Omental fat pad (tissue), 4 donors: ENCODE data around the genes LMBRD2, CPLANE1 and OSMR.

- PRO-cap: no peak
- RAMPAGE, long total RNA, 4 experiments: start-site peak on the plus strand in 1 of 4 experiments, at chr5:36152103-36152114 at its widest, 51 reads per replicate; start-site peak on the minus strand in 3 of 4 experiments, at chr5:36151882-36151888 at its widest, 151 to 258 reads per replicate
Observed at GRCh38 chr5:36151345-36152455, at the start of gene LMBRD2. TSS of gene LMBRD2 (minus strand) at chr5:36151887.

DNA sequence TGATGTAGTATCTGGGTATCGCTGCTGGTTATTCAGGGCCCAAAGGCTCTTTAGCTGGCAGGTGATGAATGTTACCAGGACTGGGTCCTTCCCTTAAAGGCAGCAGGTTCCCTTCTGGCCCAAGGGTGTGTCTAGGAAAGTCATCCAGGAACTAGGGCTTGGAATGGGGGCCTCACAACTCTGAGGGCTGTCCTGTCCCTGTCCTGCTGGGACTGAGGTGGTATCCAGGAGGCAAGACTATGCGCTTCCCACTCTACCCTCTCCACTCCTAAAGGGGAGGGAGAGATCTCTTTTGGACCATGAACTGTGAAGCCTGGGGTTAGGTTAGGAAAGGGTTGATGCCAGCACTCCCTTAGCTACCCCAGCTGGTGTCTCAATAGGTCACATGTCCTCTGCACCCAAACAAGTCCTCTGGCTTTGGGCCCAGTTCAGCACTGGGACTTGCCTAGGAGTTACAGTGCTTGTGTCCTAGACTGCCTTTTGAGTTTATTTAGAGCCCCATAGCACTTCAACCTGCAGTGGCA, 22.4 kb upstream of the RANBP3L start:
- PRO-cap: no peak
- RAMPAGE, long total RNA, 4 experiments: no peak in any of the 4 experiments

GRCh38 chr5:36403296-36403772, 101.6 kb upstream of the RANBP3L start:
- PRO-cap: no peak
- RAMPAGE, long total RNA, 4 experiments: no peak in any of the 4 experiments

DNA sequence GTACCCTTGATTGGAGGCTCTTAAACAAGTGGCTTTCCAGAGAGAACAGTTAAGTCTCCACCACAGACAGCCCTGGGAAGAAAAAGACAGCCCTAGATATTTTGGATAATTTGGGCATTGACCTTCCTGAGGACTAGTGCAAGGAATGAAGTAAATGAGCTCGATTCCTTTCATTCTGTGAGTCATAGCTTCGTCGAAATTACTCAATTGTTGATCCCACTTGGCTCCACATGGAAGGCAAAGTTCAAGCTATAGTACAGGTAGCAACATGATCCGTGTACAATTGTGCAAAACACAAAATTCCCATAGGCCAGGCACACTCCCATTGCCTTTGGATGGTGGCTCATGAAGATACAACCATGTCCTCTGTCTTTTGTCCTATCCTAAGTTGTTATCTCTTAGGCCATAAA, 116.5 kb upstream of the RANBP3L start:
- PRO-cap: no peak
- RAMPAGE, long total RNA, 4 experiments: no peak in any of the 4 experiments

GRCh38 chr5:36569501-36570113, 36.8 kb upstream of the SLC1A3 start:
- PRO-cap: no peak
- RAMPAGE, long total RNA, 4 experiments: no peak in any of the 4 experiments

- PRO-cap: no peak
- RAMPAGE, long total RNA, 4 experiments: no peak in any of the 4 experiments
Observed at GRCh38 chr5:36590456-36591076, 15.8 kb upstream of the SLC1A3 start.

DNA sequence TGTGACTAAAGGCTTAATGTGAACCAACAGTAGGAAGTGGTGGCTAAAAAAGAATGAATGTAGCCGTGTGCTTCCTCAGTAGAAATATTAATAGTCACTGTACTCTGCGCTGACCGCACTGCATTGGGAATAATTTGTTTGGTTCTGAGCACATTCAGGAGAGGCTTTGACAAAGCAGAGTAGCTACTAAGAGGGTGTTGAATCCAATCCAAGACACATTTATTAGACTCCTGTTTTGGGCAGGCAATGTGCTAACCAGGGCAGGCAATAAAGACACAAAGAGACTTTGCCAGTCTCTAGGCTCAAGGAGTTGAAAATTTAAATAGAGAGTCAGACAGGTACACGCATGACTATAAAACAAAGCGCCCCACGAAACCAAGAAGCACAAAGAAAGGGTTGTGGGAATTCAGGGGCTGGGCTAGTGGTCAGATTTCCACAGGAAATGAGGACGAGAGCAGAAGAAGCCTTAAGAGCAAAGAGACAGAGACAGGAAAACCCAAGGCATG, 51.4 kb downstream of the SLC1A3 start:
- PRO-cap: no peak
- RAMPAGE, long total RNA, 4 experiments: no peak in any of the 4 experiments

GRCh38 chr5:36670618-36671293, 64.3 kb downstream of the SLC1A3 start:
- PRO-cap: no peak
- RAMPAGE, long total RNA, 4 experiments: no peak in any of the 4 experiments

DNA sequence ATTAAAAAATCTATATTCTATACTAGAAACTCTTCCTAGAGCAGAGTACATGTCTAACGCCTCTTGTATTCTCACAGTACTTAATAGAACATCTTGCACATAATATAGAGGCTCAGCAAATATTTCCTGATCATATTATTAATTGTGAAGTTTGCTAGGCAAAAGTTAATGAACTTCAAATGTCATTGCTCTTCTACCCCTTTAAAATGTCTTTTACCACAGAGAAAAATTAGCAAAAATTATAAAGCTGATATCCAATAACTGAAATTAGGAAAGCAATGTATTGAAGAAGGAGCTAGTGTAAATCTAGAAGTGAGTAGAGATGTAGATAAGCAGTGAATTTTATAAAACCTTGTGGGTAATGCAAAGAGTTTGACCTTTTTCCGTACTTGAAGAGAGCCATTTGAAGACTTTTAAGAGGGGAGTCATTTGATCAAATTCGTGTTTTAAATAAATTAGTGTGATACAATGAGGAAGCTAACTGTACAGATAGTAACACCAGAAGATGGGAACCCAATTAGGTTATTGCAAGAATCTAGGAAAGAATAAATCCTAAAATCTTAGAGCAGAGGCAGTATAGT, 35.1 kb downstream of the NIPBL start:
- PRO-cap: no peak
- RAMPAGE, long total RNA, 4 experiments: no peak in any of the 4 experiments

- PRO-cap: unidirectional peak, plus-strand start at chr5:37249036; unidirectional peak, plus-strand start at chr5:37249074; unidirectional peak, minus-strand start at chr5:37249370
- RAMPAGE, long total RNA, 4 experiments: start-site peak on the plus strand in 4 of 4 experiments, at chr5:37248996-37249110 at its widest, 5 to 10 reads per replicate
Observed at GRCh38 chr5:37248777-37249929, at the start of gene CPLANE1. TSS of gene CPLANE1 (minus strand) at chr5:37249376.

DNA sequence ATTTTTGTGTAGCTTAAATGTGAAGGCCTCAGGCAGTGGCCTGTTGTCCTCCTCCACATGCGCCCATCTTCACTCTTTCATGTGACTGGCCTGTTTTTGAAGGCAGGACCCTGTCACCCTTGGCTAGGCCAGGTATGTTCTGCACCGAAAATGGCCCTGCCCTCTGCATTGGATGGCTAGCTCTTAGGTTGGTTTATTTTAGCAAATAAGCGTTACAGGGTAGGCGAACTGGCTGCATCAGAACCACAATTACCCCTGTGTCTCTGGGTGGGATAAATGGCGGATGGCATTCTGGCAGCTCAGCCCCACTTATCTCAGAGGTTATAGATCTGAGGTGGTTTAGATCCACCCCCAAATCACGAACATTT, 738 bp upstream of the CPLANE1 start:
- PRO-cap: no peak
- RAMPAGE, long total RNA, 4 experiments: no peak in any of the 4 experiments

DNA sequence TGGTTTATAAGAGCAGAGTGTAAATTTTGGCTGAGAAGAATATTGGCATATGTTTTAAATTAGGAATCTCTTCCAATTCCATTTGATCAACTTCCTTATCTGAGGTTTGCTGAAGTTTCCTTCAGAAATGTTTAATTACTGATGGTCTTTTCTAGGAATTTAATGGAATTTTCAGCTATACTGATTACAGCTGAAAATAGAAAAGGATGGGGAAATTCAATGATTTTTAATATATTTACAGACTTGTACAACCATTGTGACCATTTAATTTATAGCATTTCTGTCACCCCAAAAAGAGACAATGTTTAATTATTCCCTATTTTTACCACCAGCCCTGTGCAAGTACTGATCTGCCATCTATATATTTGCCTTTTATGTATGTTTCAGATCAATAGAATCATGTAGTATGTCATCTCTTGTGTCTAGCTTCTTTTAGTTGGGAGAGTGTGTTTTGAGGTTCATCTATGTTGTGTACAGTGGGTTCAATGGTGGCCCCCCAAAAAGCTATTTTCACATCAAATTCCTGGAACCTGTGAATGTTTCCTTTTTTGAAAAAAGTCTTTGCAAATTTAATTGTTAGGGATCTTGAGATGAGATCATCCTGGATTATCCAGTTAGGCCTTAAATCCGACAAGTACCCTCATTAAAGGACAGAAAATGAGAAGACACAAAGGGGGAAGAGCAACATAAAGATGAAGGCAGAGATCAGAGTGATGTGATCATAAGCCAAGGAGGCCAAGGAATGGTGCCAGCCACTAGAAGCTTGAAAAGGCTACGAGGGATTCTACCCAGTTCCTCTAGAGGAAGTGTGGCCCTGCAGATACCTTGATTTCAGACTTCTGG, 211.1 kb downstream of the WDR70 start:
- PRO-cap: no peak
- RAMPAGE, long total RNA, 4 experiments: no peak in any of the 4 experiments

GRCh38 chr5:37838881-37839386, 907 bp downstream of the GDNF start:
- PRO-cap: no peak
- RAMPAGE, long total RNA, 4 experiments: no peak in any of the 4 experiments

DNA sequence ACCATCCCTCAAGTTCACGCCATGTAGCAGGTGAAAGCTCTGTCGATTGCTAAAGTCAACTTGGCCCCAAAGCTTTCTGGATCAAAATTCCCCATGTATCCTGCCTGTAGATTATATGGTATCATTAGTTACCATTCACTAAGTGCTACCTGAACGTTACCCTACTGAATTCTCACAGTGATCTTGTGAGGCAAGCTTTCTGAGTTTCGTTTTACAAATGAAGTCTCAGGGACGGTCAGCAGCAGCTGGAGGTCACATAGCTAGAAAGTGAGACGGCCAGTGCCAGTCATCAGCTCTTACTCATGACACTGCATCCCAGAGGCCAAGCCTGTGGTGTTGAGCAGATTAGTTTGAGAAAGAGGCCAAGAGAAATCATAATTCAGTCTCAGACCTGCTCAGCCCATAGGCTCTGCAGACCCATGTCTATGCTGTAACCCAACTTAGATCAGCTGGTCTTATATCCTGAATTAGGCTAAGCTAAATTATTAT, 95.8 kb upstream of the EGFLAM start:
- PRO-cap: no peak
- RAMPAGE, long total RNA, 4 experiments: no peak in any of the 4 experiments

- PRO-cap: no peak
- RAMPAGE, long total RNA, 4 experiments: no peak in any of the 4 experiments
Observed at GRCh38 chr5:38467249-38467939, 89.1 kb downstream of the LIFR start.

DNA sequence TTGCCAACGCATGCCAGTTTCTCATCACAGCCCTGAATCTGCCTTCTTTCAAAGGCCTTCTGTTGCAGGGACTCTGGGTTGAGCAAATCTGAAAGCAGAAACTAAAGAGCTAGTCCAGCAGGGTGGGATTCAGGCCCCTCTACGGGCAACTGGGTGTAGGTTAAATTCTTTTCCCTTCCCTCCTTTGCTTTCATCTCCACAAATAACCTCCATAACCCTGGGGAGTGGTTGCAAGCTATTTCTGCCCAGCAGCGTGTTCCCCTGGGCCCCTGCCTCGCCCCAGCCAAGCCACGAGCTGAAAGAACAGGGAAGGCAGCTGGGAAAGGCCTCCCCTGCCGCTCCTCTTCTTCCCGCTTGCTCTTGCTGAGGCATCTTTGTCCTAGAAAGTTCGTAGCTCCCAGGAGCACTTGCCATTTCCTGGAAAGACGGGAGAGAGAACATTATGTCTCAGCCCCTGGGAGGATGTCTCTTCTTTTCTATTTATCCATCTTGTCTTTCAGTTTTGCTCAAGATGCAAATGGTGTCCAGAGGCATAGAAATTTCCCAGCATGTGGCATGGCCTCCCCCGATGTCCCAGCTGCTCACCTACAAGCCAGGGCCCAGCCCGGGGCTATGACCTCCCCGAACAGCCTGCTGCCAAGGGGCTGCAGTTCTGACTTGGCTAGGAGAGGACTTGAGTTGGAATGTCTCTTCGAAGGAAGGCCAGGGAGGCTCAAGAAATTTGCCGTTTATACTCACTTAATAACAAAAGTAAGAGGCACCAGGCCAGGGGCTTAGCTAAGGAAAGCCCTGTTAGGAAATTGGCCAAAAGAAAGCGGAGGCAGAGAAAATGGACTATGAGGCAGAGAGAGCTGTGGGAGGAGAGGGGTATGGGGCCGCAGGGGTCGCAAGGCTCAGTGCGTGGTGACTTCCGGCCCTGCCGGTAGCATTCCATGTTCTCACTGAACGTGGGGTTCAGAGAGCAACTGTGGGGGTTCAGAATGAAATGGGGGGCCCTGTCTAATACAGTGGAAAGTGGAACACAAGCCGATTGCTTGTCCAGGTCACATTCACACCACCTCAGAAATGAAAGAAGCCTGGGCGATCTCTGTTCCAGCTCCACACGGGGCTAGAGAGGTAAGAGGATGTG, 87.3 kb downstream of the LIFR start:
- PRO-cap: no peak
- RAMPAGE, long total RNA, 4 experiments: no peak in any of the 4 experiments

- PRO-cap: no peak
- RAMPAGE, long total RNA, 4 experiments: no peak in any of the 4 experiments
Observed at GRCh38 chr5:38540139-38540907, 16.1 kb downstream of the LIFR start.

GRCh38 chr5:38601437-38601736, 44.9 kb upstream of the LIFR start:
- PRO-cap: no peak
- RAMPAGE, long total RNA, 4 experiments: no peak in any of the 4 experiments

GRCh38 chr5:38614092-38614558, 57.7 kb upstream of the LIFR start:
- PRO-cap: no peak
- RAMPAGE, long total RNA, 4 experiments: no peak in any of the 4 experiments

GRCh38 chr5:38845640-38846605, at the start of gene OSMR:
TSS of gene OSMR (plus strand) at chr5:38846012.
- PRO-cap: bidirectional peak, plus-strand start at chr5:38846047, minus-strand start at chr5:38845720
- RAMPAGE, long total RNA, 4 experiments: start-site peak on the minus strand in 1 of 4 experiments, at chr5:38845720-38845771 at its widest, 82 reads per replicate